ENCODE measurements around a stretch of chr3.

GRCh38 chr3:46864979-46865663, 1.9 kb upstream of the MYL3 start:
- PRO-cap, 3 experiments = no peak in any of the 3 experiments
- RAMPAGE, long total RNA, 4 experiments = no peak in any of the 4 experiments
- RRBS = no CpG with 5 or more reads among the region's 13 CpGs

DNA sequence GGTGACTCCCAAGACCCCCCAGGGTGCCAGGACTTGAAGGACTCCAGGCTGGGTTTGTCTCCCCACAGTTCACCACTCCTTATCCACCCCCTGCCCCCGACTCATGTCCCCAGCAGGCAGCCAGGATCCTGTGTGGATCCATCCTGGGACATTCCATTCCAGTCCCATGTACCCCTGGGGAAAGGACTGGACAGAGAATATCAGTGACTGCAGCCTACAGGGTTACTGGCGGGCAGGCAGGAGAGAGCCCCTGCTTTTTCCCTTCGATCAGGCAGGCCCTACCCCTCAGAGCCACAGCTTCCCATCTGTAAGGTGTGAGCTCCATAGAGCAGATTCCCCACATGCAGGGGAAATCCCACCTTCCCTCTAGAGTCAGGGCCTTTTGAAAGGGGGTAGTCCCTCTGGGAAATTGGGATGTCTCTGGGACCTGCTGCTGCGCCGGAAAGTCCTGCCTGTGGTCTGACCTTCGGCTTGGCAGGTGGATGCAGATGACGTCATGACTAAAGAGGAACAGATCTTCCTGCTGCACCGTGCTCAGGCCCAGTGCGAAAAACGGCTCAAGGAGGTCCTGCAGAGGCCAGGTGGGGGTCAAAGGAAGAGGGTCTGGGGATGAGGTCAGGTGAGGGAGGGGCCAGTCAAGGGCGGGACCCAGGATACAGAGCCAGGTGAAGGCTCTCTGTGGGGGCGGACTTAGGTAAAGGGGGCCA, 16.1 kb downstream of the PTH1R start:
- PRO-cap, 3 experiments = no peak in any of the 3 experiments
- RAMPAGE, long total RNA, 4 experiments = no peak in any of the 4 experiments
- RRBS = no CpG with 5 or more reads among the region's 12 CpGs

DNA sequence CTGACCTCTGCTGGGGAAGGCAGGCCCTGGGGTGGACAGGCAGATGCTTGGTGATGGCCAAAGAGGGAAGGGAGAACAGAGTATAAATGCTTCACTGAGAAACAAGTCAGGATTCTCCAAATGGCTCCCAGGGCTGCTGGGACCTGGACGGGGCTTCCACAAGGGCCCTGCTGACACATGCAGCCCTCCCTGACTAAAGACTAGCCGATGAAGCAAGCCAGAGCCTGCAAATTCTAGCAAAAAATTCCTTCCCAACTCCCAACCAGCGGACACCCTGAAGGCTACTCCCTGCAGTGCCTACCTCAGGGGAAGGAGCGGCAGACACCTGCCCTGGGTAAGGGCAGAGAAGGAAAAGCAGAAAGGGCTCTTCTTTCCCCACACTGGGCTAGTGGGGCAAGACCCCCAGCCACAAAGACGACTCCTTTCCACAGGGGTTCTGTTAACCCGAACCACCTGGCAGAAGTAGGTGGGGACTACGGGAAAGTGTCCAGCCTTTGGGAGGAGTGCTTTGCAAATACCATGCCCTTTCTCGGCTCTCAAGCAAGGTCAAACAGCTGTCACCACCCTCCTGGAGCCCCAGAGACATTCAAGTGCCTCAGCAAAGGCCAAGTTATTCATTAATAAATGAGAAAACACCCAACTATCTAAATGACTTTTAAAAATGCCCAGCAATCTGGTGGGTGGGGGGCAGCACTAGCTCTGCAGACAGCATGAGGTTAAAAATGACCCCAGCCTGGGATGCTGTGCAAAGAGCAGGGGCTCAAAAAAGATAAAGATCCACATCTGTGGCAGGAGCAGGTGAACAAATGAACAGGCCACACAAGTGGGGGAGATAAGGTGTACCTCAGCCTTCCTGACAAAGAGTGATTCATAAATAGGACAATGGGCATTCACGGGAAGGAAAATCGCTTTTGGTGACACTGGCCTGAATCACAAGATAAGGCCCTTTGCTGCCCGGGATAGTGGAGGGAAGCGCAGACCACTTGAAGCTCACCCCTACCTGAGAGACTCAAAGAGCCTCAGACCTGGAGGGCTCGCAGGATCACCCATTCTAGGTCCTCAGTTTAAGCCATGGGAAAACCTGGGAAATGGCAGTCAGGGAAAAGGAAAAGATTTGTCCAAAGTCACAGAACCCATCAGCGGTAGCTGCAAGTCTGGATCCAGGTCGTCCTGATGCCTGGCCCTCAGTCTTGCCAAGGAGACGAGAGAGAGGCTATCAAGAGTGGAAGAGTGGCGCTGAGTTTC, 33.0 kb downstream of the CCDC12 start:
- PRO-cap, 3 experiments = peak in 1 of 3 experiments; most common plus-strand start position 112 of the sequence (in 1)
- RAMPAGE, long total RNA, 4 experiments = no peak in any of the 4 experiments
- RRBS = no CpG with 5 or more reads among the region's 17 CpGs

GRCh38 chr3:46959032-46959756, 17.4 kb downstream of the CCDC12 start:
- PRO-cap, 3 experiments = no peak in any of the 3 experiments
- RAMPAGE, long total RNA, 4 experiments = no peak in any of the 4 experiments
- RRBS = no CpG with 5 or more reads among the region's 10 CpGs

DNA sequence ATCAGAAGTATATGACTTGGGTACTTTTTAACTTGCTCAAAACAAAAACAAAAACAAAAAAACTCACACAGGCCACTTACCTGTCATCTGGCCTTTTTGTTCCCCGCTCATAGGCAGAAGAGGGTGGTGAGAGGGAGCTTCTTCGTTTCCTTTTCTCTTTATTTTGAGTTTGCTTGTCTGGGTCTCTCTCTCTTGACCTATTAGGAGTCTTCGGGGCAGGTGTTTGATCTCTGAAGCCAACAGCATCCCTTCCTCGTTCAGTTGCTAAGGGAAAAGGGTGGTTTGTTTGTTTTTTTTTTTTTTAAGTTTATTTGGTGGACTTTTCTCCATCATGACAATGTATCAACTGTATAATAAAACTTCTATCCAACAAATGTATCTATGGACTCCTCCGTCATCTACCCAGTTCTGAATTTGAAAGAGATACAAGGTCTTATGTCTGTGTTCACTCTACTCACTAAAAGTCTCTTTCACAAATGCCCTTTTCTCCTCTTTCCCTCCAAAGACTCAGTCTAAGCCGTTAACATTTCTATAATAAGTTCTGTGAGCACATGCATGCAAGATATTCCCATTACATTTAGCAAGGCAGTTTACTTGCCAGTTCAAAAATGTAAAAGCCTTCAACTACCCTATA, 82.7 kb downstream of the NBEAL2 start:
- PRO-cap, 3 experiments = no peak in any of the 3 experiments
- RAMPAGE, long total RNA, 4 experiments = no peak in any of the 4 experiments
- RRBS = no CpG with 5 or more reads among the region's 6 CpGs

DNA sequence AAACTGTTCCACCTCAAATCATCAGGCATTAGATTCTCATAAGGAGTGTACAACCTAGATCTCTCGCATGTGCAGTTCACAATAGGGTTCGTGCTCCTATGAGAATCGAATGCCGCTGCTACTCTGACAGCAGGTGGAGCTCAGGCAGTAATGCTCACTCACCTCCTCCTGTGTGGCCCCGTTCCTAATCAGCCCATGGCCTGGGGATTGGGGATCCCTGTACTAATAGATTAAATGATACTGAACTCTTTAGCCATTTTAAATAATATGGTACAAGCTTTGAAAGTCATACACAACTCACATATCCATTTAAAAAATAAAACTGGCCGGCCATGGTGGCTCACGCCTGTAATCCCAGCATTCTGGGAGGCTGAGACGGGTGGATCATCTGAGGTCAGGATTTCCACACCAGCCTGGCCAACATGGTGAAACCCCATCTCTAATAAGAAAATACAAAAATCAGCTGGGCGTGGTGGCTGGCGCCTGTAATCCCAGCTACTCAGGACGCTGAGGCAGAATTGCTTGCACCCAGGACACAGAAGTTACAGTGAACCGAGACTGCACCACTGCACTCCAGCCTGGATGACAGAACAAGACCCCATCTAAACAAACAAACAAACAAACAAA, 76.4 kb downstream of the SETD2 start:
- PRO-cap, 3 experiments = no peak in any of the 3 experiments
- RAMPAGE, long total RNA, 4 experiments = no peak in any of the 4 experiments
- RRBS = no CpG with 5 or more reads among the region's 12 CpGs

GRCh38 chr3:47135685-47136536, 28.0 kb downstream of the SETD2 start:
- PRO-cap, 3 experiments = no peak in any of the 3 experiments
- RAMPAGE, long total RNA, 4 experiments = no peak in any of the 4 experiments
- RRBS = no CpG with 5 or more reads among the region's 4 CpGs

DNA sequence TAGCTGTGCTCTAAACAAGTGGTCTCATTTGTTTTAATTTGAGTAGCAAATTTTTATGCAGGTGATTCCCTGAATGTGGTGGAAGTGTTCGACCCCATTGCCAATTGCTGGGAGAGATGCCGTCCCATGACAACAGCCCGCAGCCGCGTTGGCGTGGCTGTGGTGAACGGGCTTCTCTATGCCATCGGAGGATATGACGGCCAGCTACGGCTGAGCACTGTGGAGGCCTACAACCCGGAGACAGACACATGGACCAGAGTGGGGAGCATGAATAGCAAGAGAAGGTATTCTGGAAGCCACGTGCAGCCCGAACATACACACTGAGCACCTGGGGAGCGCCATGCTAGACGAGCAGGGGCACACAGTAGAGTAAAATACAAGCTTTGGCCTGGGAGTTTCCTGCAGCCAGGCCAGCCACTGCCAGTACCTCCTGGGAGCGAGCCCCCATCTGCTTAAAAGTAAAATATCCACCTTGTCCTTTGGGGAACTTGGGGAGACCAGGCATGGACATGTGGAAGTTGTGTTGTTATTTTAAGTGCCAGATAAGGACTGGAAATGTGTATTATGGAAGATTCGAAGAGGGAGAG, 44.3 kb upstream of the PTPN23 start:
- PRO-cap, 3 experiments = no peak in any of the 3 experiments
- RAMPAGE, long total RNA, 4 experiments = no peak in any of the 4 experiments
- RRBS = no CpG with 5 or more reads among the region's 17 CpGs

DNA sequence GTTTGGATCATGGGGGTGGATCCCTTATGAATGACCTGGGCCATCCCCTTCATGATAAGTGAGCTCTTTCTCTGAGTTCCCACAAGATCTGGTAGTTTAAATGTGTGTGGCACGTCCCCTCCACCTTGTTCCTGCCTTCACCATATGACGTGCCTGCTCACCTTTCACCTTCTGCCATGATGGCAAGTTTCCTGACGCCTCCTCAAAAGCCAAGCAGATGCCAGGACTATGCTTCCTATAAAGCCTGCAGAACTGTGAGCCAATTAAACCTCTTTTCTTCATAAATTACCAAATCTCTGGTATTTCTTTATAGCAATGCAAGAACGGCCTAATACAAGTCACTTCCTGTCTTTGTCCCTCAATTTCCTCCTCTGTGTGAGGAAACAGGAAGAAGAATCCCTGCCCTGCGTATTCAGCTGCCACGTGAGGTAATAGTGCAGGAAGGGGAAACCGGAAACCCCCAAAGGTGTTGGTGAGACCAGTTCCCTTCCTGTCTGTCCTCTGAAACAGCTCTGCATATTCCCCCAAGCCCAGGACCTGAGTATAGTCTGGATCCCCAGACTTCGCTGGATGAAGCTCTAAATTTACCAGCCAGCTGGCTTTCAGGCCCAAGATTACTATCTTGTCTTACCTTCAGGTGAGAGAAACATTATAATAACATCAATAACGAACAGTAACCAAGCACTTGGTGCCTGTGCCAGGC, 18.2 kb upstream of the PTPN23 start:
- PRO-cap, 3 experiments = no peak in any of the 3 experiments
- RAMPAGE, long total RNA, 4 experiments = no peak in any of the 4 experiments
- RRBS = no CpG with 5 or more reads among the region's 9 CpGs

DNA sequence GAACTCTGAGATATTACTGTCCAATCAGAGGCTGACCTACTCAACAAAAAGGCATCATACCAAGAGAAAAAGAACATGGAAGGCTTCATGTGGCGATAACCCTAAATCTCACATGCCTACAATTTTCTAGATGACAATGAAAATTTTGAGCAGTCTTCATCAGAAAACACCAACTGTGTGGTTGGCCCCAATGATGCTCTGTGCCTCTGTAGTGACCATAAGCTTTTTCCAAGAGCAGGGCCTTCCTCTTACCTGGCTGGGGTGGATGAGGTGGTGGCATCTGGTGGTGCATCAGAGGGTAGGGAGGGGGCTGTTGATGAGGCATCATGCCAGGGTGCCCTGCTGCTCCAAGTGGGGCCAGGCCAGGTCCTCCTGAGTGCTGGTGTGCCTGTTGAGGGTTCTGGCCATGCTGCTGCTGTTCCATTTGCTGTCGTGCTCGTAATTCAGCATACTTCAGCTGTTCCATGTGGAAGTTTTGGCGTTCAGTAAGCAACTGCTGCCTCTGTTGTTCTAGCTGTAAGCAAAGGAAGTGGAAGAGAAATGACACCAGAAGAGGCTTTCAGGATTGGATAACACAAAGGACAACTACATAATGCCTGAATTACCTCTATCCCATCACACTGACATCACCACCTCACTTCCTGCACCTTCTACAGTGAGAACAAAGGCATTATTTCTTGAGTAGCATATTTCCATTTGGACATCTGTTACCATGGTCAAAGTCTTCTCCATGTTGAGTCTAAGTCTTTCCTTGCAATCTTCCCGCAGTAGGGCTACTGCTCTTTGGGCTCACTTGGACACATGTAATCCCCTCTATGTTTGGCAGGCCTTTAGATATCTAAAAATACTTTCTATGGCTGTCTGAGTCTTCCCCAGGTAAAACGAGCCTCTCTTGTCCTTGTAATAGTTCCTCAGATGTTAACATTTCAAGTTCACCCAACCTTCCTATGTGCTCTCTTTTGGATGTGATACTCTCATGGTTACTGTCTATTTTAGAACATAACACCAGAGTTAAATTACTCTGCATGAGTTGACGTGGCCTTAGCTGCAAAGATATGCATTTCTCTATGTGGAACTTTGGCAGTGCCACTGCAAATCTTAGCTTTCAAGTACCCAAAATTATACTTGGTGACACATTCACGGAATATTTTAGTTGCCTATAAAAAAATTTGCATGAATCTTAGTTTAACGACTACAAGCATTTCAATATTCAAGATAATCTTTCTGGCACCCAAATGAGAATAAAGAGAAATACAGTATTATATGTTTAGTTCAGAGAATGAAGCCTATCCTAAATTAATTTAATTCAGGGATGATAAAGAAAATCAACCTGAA, 31.6 kb upstream of the CSPG5 start:
- PRO-cap, 3 experiments = no peak in any of the 3 experiments
- RAMPAGE, long total RNA, 4 experiments = no peak in any of the 4 experiments
- RRBS = no CpG with 5 or more reads among the region's 9 CpGs

- PRO-cap, 3 experiments = no peak in any of the 3 experiments
- RAMPAGE, long total RNA, 4 experiments = start-site peak on the minus strand in 1 of 4 experiments, at chr3:47662364-47662426 at its widest, 19 reads per replicate
- RRBS = no CpG with 5 or more reads among the region's 6 CpGs
Measured at GRCh38 chr3:47662234-47662710, 83.6 kb upstream of the CSPG5 start.

- PRO-cap, 3 experiments = no peak in any of the 3 experiments
- RAMPAGE, long total RNA, 4 experiments = no peak in any of the 4 experiments
- RRBS = no CpG with 5 or more reads among the region's 17 CpGs
Measured at GRCh38 chr3:47891803-47892873, 89.2 kb downstream of the DHX30 start.

DNA sequence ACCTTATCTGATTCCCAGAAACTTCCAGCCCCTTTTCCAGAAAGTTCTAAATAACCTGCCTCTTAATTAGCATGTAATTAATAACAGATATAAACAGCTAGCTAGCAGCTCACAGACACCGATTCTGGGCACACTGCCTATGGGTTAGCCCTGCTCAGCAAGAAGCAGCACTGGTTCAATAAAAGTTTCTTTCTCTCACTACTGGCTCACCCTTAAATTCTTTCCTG, 54.2 kb downstream of the MAP4 start:
- PRO-cap, 3 experiments = no peak in any of the 3 experiments
- RAMPAGE, long total RNA, 4 experiments = no peak in any of the 4 experiments
- RRBS = no CpG with 5 or more reads among the region's 1 CpG

GRCh38 chr3:48150948-48151293, 37.3 kb downstream of the CDC25A start:
- PRO-cap, 3 experiments = no peak in any of the 3 experiments
- RAMPAGE, long total RNA, 4 experiments = no peak in any of the 4 experiments
- RRBS = no CpG with 5 or more reads among the region's 3 CpGs

DNA sequence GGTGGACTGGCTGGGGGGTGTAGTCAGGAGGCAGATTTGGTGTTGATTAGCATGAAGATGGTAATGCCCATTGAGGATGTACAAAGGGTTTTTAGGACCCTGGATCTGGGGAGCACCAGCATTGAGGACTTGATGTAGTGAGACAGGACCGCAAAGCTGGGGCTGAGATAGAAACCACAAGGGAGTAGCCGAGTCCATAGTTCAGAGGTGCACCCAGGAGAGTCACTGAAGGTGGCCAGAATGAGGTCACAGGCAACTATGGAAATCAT, 2.7 kb upstream of the CDC25A start:
- PRO-cap, 3 experiments = no peak in any of the 3 experiments
- RAMPAGE, long total RNA, 4 experiments = no peak in any of the 4 experiments
- RRBS = no CpG with 5 or more reads among the region's 2 CpGs

GRCh38 chr3:48215294-48216409, 7.6 kb upstream of the CAMP start:
- PRO-cap, 3 experiments = peak in 3 of 3 experiments; most common plus-strand start chr3:48215616 (in 1); most common minus-strand start chr3:48216089 (in 1)
- RAMPAGE, long total RNA, 4 experiments = no peak in any of the 4 experiments
- RRBS = no CpG with 5 or more reads among the region's 12 CpGs

DNA sequence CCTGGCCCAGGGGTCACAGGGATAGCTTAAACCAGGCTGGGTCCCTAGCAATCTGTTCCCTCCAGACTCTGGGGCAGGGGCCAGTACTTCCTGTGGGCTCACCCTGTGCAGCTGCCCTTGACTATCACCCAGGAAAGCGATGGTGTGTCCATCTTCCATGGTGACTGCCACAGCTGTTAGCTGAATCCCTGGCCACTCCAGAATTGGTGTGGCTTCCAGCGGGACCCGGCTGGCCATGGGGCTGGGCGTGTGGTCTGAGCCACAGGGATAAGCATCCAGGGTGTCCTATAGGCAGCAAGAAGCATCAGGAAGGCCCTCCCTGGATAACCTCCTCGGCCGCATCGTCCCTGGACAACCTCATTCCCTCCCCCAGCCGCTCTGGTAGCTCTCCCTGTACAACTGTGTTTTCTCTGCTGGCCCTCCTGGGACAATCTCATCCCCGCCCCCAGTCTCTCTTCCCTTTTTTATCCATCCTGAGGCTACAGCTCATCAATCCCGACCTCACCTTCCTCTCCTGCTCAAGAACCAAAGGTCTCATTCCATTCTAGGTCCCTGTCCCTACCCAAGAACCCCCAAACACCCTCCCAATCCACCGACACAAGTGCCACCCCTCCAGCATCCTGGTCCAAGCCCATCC, 7.1 kb downstream of the PLXNB1 start:
- PRO-cap, 3 experiments = no peak in any of the 3 experiments
- RAMPAGE, long total RNA, 4 experiments = no peak in any of the 4 experiments
- RRBS = no CpG with 5 or more reads among the region's 11 CpGs

DNA sequence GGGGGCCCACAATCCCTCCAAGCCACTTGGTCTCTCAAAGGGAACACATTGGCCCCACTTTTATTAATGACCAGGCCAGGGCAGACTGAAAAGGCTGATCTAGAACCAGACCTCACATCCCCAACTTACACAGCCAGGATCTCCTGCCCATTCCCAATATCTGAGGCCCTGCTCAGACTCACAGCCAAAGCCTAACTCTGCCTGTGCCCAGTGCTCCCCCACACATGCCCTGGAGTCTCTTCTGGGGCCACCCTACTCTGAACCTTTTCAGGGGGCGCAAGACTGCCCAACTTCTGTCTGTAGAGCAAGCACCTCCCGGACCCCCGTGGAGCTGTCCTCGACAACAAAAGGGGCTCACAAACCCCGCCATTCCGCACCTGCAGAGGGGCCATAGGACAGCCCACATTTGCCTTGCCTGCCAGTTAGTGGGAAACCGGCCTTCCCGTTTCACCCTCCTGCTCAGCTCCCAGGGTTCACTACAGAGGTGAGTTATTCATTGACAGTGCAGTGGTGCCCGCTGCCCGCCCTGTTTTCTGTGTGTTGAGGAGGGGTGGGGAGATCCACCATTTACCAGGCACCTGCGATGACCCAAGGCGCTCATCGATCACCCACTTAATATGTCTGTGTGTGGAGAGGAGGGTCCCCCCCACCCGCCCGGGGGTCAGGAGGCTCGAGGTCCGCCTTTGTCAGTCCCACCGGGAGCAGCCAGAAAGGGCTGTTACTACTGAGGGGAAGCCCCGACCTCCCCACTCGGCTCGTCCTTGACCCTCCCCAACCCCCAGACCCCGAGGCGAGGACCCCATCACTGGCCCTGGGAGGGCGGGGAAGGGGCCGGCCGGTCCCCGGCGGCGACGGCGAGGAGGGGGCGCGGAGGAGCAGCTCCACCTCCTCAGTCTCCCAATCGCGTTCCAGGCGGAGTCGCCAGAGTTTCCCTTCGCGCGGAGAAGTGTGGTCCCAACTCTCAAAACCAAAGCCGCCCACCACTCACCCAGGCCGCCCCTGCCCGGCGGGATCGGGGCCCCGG, 1.4 kb downstream of the PLXNB1 start:
- PRO-cap, 3 experiments = peak in 3 of 3 experiments; most common plus-strand start position 924 of the sequence (in 3); most common minus-strand start position 920 of the sequence (in 1)
- RAMPAGE, long total RNA, 4 experiments = no peak in any of the 4 experiments
- RRBS = 5% methylated on average over 8 of the region's 46 CpGs

- PRO-cap, 3 experiments = no peak in any of the 3 experiments
- RAMPAGE, long total RNA, 4 experiments = no peak in any of the 4 experiments
- RRBS = no CpG with 5 or more reads among the region's 17 CpGs
Measured at GRCh38 chr3:48479109-48479818, 13.2 kb downstream of the TREX1 start.

DNA sequence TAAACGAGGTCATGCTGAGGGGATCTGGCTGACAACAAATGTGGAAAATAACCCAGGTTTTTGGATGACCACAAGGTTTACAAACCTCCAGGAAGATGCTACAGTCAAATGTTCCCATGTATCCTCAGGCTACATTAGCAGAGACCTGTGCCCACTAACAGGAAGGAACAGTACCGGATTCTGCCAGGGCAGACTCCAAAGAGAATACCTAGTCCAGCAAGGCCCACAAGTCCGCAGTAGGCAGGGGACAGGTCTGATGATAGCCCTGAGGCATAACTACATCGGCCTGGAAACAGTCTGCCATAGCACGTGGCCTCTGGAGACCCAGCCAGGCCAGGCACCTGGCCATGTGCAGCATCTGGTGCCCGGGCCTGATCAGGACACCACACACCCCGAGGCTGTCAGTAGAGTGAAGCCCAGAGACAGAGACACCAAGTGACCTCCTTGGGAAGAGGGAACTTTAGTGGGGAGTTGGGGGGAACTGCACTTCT, 1.4 kb downstream of the SHISA5 start:
- PRO-cap, 3 experiments = no peak in any of the 3 experiments
- RAMPAGE, long total RNA, 4 experiments = no peak in any of the 4 experiments
- RRBS = no CpG with 5 or more reads among the region's 7 CpGs

Measured in adrenal gland (tissue), 7 donors.